ENCODE data around the genes SPTBN5 and CDAN1.

DNA sequence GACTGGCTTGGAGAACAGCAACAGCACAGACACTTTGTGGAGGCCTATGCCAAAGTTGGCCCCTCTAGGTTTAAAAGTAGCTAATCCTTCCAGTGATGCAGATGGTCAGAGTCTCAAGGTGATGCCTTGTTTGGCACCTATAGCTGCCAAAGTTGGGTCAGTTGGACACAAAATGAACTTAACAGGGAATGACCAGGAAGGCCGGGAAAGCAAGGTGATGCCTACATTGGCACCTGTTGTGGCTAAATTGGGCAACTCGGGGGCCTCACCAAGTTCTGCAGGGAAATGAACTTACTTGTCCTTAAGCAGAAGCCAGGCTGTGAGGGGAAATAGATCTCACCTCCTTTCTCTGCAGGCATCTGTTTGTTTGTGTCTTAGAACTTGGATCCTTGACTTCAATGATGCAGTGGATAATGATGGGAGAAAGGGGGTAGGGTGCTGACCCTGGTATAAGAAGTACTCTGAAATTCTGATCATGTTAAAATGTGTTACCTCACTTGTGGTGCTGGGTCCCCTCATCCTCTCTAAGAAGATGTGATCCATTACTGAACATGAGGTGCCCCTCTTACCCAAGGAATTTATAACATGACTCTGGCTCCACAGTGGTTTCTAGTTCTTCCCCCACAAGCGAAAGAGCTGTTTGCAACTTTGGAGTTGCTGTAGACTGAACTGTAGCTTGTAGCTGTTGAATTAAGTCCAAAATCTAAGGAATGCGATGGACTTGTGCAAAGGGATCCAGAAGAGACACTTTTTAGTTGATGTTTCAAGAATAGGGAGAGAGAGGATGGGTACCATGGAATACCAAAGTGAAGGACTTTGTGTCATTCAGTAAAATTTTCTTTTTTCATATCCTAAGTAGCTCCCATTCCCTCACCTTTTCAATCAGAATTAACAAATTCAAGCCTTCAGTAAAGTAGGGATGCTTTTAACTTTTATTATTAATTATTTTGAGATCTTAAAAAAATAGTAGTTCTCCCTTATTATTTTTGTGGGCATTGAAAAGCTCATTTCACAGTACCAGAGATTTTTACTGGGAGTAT is 7.0 kb upstream of the MAPKBP1 start:
- RRBS: no CpG with 5 or more reads among the region's 4 CpGs

DNA sequence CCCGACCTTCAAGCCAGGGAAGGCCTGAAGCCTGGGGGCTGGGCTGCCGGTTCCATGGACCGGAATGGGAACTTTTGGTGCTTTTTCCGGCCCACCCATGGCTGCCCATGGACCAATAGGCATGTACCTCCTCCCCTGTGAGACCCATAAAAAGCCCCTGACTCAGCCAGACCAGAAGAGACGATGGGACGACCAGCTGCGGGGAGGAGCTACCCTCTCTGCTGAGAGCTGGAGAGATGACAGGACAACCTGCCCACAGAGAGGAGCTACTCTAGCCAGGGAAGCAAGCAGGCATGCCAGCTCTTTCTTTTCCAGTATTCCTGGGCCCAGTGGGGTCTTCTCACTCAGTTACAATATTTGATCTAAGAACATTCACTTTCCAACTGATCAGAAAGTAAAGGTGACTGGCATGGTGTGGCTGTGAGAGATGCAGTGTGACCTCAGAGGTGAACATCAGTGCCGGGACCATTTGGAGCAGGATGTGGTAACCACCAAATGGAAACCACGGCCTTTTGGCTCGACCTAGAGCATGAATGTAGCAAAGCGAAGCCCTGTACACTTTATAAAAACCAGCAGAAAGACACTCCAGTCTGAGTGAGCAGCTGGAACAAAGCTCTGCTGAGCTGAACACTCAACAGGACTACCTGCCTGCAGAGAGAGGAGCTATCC is 3.2 kb downstream of the JMJD7 start:
- RRBS: 98% methylated on average over 1 of the region's 11 CpGs

- RRBS: no CpG with 5 or more reads among the region's 17 CpGs
Observed at GRCh38 chr15:41893746-41894483, at the start of gene SPTBN5. Gene SPTBN5 (minus strand): TSS chr15:41894053.

DNA sequence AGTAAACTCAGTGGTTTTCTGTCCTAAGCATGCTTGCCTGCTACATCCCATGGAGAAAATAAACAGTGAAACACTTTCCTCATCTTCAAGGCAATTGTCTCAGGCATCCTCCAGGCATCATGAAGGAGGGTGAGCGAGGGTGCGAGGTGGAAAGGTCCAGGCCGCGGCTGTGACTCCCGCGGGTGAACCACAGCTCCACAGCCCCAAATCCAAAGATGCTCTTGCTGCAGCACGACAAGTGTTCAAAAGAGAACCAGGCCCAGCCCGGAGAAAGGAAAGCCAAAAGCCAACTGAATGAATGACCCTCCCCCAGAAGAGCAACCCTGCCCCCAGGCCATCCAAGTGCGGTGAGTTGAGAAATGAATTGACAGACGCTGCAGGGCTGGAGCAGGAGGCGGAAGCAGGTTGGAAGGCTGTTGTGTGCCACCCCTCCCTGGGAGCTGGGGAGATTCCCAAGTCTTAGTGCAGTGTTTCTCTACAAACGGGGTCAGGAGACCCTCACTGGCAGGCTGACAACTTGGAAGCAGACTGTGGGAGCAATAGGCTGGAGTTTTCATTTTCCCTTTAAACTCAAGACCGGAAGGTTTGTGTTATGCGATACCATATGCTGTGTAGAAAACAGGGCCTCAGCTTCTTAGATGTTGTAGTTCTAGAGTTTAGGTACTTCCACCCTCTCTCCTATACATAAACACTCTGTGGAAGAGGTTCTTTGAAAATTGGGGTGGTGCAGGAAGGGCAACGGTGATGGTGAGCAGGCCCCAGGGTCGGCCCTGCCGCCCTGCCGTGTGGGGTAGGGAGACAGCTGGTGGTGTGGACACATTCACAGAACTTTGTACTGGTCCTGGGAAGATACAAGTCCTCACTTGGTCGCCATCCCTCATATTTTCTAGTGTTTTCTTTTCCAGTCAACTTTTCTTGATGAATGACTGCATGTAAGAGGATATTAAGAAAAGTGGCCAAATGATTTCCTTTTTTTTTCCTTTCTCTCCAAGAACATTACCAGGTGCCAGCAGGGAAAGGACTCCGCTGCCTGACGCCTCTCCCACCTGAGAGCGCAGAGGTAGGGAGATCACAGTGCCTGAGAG is 3.7 kb upstream of the SPTBN5 start:
- RRBS: no CpG with 5 or more reads among the region's 22 CpGs

DNA sequence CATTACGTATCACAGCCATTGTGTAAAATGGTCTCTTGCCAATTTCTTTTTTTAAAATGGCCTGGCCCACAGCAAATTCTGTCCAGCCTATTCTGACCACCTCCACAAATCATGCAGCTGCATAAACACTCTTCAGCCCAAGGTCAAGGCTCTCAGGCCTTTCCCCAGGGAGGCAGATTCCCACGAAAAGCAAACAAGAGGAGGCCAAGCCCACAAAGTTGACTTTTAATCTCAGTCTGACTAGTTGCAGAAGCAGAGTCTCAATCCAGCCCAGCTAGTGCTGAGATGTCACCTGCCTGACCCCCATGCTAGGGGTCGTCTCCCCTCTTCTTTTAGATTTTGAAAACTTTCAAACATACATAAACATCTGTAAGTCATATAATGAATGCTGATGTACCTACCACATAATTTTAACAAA is 26.4 kb upstream of the SPTBN5 start:
- RRBS: no CpG with 5 or more reads among the region's 3 CpGs

GRCh38 chr15:41933639-41934538 is 38.5 kb downstream of the EHD4 start:
- RRBS: no CpG with 5 or more reads among the region's 13 CpGs

DNA sequence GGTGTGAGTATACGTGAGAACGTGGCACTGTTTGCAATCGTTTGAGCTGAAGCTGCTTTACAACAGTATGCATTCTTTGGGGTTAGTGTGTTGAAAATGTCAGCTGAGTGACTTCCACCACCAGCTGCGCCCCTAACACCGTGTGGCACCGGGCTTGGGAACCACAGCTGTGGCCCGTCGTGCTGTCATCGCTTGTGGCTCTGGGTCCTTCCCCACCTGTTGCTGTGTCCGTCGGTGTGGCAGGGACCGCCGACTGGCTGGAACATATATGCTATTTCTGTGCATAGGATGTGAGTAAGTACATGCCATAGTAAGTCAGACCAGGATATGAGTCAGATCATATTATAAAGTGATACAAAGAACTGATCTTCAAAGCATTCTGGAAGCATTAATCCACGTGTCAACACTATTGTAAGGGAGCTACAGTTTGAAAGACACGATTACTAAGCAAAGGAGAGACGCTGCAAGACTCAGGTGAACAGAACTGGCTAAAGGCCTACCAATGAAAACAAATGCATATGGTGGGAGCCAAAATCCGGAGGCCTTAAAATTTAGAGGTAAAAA is 31.9 kb downstream of the EHD4 start:
- RRBS: no CpG with 5 or more reads among the region's 17 CpGs

GRCh38 chr15:41967660-41968406 is 4.5 kb downstream of the EHD4 start:
- RRBS: no CpG with 5 or more reads among the region's 5 CpGs

GRCh38 chr15:42035265-42035905 is 14.5 kb upstream of the PLA2G4E start:
- RRBS: no CpG with 5 or more reads among the region's 5 CpGs

DNA sequence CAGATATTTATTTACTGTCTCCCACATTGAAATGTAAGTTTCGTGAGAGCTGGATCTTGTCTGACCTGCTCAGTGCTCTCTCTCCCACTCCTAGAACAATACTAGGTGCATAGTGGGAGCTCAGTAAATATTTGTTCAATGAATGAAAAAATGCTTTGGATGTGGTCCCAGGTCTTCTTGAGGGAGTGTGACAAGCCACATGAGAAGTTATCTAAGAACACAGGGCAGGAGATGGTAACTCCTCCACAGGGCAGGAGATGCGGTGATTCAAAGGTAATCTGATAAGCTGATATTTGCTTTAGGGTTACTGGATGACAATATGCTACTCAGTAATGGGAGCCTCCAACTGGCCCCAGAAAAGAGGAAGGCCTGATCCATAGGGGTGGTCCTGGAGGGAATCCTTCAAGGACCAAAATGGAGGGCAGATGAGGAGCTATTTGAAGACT is 25.8 kb upstream of the PLA2G4E start:
- RRBS: no CpG with 5 or more reads among the region's 2 CpGs

GRCh38 chr15:42050716-42051396 is 30.0 kb upstream of the PLA2G4E start:
- RRBS: no CpG with 5 or more reads among the region's 8 CpGs

GRCh38 chr15:42227665-42227934 is 19.5 kb upstream of the VPS39 start:
- RRBS: no CpG with 5 or more reads among the region's 3 CpGs

DNA sequence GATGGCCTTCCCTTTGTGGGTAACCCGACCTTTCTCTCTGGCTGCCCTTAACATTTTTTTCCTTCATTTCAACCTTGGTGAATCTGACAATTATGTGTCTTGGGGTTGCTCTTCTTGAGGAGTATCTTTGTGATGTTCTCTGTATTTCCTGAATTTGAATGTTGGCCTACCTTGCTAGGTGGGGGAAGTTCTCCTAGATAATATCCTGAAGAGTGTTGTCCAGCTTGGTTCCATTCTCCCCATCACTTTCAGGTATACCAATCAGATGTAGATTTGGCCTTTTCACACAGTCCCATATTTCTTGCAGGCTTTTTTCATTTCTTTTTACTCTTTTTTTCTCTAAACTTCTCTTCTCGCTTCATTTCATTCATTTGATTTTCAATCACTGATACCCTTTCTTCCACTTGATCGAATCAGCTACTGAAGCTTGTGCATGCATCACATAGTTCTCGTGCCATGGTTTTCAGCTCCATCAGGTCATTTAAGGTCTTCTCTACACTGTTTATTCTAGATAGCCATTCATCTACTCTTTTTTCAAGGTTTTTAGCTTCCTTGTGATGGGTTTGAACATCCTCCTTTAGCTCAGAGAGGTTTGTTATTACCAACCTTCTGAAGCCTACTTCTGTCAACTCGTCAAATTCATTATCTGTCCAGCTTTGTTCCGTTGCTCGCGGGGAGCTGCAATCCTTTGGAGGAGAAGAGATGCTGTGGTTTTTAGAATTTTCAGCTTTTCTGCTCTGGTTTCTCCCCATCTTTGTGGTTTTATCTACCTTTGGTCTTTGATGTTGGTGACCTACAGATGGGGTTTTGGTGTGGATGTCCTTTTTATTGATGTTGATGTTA is 22.2 kb upstream of the GANC start:
- RRBS: no CpG with 5 or more reads among the region's 8 CpGs

- RRBS: no CpG with 5 or more reads among the region's 7 CpGs
Observed at GRCh38 chr15:42301034-42301613, 27.9 kb upstream of the TMEM87A start.

DNA sequence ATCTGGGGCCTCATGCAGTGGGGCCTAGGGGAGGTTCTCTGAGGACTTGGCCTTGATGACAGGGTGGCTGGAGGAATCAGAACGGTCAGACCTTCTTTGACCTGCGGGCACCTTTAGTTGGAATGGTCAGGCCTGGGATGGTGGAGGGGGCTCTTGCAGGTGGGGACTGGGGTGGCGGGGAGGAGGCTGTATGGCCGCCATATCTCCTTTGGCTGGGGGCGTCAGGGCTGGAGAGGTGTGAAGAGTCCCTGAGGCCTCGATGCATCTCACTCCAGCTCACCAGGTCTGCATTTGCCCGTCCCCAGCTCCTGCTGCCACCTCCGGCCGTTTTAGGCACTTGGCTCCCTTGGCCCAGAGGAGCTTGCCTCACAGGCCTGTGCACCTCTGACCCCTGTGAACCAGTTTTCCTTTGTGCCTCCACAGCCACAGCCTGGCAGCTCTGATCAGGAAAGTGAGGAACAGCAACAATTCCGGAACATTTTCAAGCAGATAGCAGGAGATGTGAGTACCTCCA is 49.6 kb downstream of the CAPN3 start:
- RRBS: no CpG with 5 or more reads among the region's 10 CpGs

- RRBS: no CpG with 5 or more reads among the region's 44 CpGs
Observed at GRCh38 chr15:42547727-42548678, 590 bp downstream of the LRRC57 start.

DNA sequence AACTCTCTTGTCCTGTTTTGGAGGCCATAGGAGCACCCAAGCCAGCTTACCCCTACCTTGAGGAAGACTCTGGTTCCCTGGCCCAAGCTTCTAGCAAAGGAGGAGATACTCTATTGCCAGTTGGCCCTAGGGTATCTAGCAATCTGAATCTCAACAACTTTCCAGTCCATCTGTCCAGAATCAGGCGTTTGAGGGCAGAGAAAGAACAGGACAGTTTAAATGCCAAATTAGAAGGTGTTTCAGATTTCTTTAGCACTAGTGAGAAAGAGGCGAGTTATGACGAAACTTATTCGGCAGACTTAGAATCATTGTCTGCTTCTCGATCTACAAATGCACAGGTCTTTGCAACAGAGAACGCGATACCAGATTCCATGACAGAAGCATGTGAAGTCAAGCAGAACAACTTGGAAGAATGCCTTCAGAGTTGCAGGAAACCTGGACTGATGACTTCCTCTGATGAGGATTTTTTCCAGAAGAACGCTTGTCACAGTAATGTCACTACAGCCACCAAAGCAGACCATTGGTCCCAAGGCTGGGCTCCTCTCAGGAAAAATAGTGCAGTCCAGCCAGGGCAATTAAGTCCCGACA is 50.8 kb downstream of the CDAN1 start:
- RRBS: no CpG with 5 or more reads among the region's 9 CpGs

DNA sequence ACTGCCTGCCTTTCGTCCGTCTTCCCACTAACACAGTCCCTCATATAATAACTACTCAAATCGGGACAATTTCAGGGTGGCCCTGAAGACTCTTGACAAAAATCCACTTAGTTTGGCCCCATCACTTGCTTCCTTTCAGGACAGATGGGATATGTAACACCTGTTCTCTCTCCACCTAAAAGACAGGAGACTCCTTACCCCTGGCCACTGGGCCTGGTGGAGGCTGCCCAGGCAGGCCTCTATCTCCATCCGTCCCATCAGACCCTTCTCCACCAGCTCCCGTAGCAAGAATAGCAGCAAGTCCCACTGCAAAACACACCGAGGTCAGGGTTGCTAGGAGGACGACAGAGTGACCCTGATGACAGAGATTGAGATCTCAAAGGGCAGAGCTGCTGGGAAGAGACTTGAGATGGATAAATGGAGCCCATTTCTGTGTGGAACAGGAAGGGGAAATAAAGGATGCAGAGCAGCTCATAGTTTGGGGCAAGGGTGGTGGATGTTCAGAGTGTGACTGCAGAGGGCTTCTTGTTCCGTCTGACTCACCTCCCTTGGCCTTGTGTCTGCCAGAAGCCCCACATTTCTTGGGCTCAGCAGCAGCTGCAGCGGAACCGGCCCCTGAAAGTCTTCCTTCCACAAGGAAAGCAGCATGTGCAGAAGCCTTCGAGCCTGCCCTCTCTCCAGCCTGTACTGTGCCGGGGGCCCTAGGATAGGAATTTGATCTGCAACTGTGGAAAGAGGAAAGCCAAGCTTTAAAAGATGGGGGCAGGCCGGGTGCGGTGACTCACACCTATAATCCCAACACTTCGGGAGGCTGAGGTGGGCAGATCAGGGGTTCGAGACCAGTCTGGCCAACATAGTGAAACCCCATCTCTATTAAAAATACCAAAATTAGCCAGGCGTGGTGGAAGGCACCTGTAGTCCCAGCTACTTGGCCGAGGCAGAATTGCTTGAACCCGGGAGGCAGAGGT is 11.7 kb downstream of the CDAN1 start:
- RRBS: 93% methylated on average over 4 of the region's 19 CpGs

GRCh38 chr15:42726120-42726856 is 10.6 kb downstream of the CDAN1 start:
- RRBS: no CpG with 5 or more reads among the region's 16 CpGs

DNA sequence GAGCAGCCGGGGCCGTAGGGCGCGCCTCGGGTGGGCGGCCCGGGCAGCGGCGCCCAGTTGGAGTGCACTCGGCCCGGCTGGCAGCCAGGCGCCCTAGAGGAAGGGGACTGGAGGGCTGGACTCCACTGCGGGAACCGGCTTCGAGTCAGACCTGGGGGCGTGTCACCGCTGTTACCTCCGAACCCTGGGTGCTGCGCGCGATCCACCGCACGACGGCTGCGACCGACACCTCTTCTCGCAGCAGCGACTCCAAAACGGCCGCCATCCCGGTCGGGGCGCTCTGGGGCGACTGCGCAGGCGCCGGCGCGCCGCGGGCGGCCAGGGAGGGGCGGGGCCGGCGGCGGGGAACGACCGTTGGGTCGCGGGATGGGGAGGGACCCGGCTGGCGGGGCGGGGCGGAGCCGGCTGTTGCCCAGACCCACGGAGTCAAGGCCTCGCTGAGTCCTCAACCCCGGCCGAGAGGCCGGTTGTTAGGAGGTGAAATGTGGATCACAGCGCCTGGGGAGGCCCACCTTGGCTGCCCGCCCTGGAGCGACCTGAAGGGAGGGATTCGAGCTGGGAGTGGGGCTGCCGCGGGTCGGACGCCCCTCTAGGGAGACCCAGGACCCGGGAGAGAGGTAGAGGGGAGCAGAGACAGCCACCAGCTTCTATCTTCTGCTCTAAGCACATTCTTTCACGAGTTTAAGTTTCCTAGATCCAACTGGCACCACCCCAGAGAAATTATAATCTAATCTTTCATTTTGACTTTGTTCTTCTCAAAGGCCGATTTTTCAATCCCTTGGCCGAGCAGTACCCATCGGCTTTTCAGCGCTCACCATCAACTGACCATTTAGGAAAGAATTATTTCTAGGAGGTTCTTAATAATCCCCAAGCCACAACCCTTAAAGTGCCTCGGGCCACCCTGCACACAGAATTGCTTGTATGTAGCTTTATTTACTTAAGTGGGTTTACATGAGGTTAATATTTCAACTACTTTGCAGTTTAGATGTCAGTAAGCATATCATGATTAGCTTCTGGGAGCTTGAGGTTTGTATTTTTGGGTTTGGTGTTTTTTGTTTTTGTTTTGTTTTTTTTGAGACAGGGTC is at the start of gene CDAN1:
Gene CDAN1 (minus strand): TSS at position 291 of the 1,085 bp plus-strand sequence.
- RRBS: 2% methylated on average over 24 of the region's 75 CpGs

All from Ishikawa (cell line).